Mammary microvascular endothelial cell (primary cell): ENCODE data around the gene ANKRD34C.

GRCh38 chr15:78149439-78150340 lies 528 bp downstream of the IDH3A start:
- RAMPAGE, long total RNA = no peak

GRCh38 chr15:78210480-78210657 lies 24.0 kb downstream of the ACSBG1 start:
- RAMPAGE, long total RNA = no peak

GRCh38 chr15:78544593-78545366 lies 4.5 kb downstream of the PSMA4 start:
- RAMPAGE, long total RNA = no peak

DNA sequence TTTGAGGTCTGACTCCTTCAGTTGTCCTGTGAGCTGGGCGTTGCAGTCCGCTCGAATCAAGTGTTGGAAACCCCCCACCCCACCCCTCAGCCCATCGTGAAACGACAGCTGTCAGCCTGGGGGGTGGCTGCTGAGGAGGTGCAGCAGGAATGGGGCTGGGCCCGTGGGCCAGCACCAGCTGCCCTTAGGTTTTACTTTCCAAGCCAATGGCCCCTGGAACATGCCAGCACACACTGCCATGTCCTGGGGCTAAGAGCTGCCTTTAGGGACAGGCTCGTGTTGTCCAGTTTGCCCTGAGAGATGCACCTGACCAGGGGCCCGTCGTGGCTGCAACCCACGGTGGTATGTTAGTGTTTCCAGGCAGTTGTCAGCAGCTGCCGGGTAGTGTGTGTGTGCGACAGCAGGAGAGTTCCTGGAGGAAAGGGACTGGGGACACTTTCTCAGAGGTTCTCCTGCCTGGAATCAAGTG lies 56.3 kb downstream of the ADAMTS7 start:
- RAMPAGE, long total RNA = no peak

- RAMPAGE, long total RNA = no peak
Observed at GRCh38 chr15:78756966-78757593, 54.2 kb downstream of the ADAMTS7 start.

GRCh38 chr15:78807926-78808180 lies 3.4 kb downstream of the ADAMTS7 start:
- RAMPAGE, long total RNA = no peak

GRCh38 chr15:78859746-78860488 lies 12.8 kb upstream of the MORF4L1 start:
- RAMPAGE, long total RNA = no peak

- RAMPAGE, long total RNA = no peak
Observed at GRCh38 chr15:78936993-78937745, 7.7 kb downstream of the CTSH start.

DNA sequence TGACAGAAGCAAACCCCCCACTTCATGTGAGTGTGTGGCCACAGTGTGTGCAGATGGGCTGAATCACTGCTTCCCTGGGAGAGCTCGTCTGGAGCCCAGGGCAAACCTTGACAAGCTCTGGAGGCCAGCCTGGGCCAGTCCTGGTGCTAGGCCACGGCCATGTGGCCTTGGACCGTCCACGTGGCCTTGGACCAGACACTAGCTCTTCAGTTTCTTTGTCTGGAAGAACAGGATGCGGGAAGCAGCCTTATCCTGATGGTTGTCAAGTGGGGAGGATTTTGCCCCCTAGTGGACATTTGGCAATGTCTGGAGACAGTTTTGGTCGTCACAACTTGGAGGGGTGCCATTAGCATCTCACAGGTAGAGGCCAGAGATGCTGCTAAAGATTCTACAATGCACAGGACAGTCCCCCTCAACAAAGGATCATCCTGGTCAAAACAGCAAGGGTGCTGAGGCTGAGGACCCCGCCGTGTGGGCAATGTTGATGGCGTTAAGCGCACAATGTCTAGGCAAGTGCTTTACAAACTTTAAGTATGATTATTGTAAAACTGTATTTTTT lies 34.8 kb upstream of the CTSH start:
- RAMPAGE, long total RNA = no peak

- RAMPAGE, long total RNA = no peak
Observed at GRCh38 chr15:79091011-79091759, 605 bp upstream of the RASGRF1 start.

- RAMPAGE, long total RNA = no peak
Observed at GRCh38 chr15:79282521-79283082, at the start of gene ANKRD34C. Gene ANKRD34C, plus strand, starts transcription at chr15:79282722.

- RAMPAGE, long total RNA = no peak
Observed at GRCh38 chr15:79846268-79847175, 50.3 kb downstream of the MTHFS start.

DNA sequence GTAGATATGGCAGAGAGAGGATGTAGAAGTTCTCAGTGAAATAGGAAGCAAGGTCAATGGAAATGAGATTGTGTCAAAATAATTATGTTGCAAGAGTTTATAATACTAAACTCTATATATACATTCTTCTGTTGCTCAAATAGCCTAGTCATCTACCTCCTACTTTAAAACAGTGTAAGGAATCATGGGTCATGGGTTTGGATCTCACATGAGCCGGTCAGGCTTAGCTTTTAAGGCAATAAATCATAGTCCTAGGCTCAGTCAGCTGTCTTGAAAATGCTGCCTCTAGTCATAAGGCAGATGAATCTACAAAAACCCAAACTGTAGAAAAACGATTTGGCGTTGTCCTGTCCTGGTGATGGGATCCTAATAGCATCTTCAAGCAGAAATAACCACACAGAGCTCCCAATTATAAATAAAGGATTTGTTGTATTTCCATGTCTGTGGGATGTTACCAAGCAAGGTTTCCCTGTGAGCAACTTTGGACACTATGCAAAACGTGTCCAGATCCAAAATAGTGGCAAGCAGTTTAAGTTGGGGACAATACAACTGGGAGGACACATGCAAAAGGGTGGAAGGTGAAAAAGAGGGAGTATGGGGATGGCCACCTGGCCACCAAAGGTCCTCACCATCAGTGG lies 16.7 kb downstream of the BCL2A1 start:
- RAMPAGE, long total RNA = no peak

GRCh38 chr15:80083747-80084615 lies 24.5 kb downstream of the ZFAND6 start:
- RAMPAGE, long total RNA = no peak

GRCh38 chr15:80153312-80153892 lies 603 bp downstream of the FAH start:
- RAMPAGE, long total RNA = no peak

- RAMPAGE, long total RNA = no peak
Observed at GRCh38 chr15:80159621-80160388, 7.0 kb downstream of the FAH start.

DNA sequence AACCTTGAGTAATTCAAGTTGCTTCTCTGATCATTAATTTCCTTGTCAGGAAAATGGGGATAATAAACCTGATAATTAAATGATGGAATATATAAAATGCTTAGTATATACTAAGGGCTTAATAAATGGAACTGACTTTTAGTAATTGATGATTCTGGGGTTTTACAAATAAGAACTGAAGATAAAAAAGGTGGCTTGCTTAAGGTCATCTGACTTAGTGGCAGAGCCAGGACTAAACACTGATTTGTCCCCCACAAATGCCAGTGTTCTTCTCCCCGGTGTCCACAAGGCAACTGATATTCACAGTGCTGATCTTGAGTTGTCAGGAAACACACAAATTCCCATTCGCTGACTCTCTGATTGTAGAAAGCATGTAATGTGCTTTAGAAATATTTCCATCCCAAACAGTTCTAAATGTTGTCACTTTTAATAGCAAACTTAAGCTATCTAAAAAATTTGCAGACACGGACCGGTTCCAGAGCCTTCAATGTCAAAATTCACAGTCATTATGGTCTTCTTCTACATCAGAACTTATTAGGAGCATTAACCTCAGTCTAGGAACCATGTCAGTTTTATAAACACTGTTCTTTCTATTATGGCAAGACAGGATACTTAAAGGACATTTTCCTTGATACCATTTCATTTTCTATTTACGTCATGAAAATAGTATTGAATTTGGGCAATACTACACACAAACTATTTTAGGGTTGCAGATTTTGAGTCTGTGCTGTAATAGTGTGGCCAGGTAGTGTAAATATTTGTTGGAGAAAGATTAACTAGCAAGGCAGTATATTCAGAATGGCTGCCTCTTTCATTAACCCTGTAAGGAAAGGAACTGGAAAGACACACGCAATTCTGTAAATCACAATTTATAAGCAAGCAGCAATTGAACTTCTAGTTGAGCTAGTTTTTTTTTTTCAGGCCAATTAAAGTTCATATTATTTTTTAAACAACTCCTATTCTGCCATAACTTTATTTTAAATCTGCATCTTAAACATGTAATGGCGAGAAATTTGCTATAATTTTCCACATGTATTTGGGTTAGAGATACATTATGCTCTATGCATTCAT lies 2.3 kb downstream of the CTXND1 start:
- RAMPAGE, long total RNA = no peak

DNA sequence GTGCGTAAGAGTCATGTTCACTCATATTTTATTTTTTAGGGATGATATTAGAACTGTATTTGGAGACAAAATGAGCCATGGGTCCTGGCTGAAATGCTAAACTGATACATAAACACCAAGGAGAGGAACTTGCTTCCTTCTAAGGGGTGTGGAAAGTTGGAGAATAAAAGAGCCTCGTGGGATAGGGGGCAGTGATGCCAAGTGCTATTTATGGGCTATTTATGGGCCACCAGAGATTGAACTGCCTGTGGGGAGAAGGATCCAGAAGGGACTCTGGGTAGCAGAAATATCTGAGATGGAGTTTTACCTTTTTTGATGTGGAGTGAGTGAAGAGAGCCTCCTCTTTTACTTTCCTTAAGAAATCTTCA lies 1.8 kb upstream of the ARNT2 start:
- RAMPAGE, long total RNA = no peak

GRCh38 chr15:80405286-80405834 lies 1.2 kb downstream of the ARNT2 start:
- RAMPAGE, long total RNA = no peak

- RAMPAGE, long total RNA = no peak
Observed at GRCh38 chr15:80682000-80682874, 12.9 kb upstream of the ABHD17C start.